RPMI7951 (cell line): ENCODE measurements around a stretch of chr5.

- RAMPAGE, long total RNA, result no peak
Observed at GRCh38 chr5:128966115-128966671, 905 bp downstream of the SLC27A6 start.

DNA sequence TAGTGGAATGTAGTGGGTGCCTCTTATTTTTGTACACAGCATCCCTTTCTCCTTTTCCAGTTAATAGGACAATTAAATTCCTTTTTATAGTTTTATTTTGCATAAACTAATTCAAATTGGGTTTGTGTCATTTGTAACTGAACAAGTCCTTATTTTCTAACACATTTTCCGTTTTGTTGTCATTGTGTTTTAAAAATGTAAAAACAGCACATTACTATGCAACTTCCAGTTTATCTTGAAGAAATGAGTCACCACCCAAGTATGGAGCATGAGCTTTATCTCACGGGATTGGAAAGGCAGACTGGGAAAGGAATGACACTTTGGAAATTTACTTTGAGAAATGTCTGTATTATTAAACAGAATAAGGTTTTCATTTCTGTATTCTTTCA, 432.9 kb downstream of the CHSY3 start:
- RAMPAGE, long total RNA, result no peak

GRCh38 chr5:130908003-130908582, 257.0 kb downstream of the HINT1 start:
- RAMPAGE, long total RNA, result no peak

GRCh38 chr5:131223862-131224337, 40.0 kb upstream of the CDC42SE2 start:
- RAMPAGE, long total RNA, result no peak

- RAMPAGE, long total RNA, result no peak
Observed at GRCh38 chr5:131225249-131225776, 38.5 kb upstream of the CDC42SE2 start.

- RAMPAGE, long total RNA, result no peak
Observed at GRCh38 chr5:131265256-131265988, 1.6 kb downstream of the CDC42SE2 start.

- RAMPAGE, long total RNA, result no peak
Observed at GRCh38 chr5:131277659-131278217, 13.9 kb downstream of the CDC42SE2 start.

DNA sequence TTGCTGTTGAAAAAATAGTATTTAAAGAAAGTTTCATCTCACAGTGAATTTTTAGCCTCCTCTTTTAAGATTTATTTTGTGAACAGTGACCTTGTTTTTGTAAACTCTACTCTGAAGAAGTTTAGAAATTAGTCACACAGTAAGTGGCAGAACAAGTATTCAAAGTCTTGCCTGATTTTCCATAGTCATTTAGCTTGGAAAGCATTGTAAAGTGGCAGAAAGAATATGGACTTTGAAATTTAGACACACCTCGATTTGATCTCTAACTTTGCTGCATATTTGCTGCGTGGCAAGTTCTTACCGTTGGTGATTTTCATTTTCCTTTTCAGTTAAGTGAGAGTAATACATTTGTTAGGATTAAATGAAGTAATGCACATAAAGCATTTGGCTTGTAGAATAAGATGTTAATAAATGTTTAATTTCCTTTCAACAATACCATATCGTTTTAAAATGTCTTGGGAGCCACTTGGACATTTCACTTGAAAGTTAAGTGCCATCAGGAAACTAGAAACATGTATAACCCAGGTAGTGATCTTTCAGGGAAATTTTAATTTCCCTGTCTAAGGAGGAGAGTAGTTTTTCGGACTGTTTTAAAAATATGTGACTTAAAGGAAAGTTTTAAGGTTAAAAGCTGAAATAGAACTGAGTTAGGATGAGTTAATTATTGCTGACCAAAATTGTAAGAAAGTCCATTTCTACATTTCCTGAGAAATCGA, 17.8 kb downstream of the CDC42SE2 start:
- RAMPAGE, long total RNA, result no peak

DNA sequence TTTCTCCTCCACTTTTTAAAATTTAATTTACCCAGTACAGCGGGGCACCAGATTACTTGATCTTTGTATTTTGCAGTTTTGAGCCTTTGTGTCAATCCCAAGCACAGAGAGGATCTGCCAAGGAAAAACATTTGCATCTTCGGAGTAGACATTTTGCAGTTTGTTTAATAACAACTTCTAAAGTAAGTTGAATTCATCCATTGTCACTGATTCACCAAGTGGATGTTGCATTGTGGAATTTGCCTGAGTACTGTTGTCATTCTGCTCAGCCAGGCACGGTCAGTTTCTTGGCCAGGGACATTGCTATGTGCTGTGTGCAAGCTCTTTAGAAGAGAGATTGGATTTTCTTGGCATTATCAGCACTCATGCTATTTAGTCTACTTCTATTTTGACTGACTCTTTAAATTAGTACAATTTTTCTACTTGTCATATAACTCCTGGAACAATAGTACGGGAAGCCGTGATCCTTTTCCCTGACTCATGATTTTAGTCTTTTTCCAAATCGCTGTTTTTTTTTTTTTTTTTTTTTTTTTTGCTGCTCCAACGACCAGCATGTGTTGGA, 129.5 kb downstream of the CDC42SE2 start:
- RAMPAGE, long total RNA, result no peak

GRCh38 chr5:131507953-131508465, 127.0 kb downstream of the RAPGEF6 start:
- RAMPAGE, long total RNA, result no peak

DNA sequence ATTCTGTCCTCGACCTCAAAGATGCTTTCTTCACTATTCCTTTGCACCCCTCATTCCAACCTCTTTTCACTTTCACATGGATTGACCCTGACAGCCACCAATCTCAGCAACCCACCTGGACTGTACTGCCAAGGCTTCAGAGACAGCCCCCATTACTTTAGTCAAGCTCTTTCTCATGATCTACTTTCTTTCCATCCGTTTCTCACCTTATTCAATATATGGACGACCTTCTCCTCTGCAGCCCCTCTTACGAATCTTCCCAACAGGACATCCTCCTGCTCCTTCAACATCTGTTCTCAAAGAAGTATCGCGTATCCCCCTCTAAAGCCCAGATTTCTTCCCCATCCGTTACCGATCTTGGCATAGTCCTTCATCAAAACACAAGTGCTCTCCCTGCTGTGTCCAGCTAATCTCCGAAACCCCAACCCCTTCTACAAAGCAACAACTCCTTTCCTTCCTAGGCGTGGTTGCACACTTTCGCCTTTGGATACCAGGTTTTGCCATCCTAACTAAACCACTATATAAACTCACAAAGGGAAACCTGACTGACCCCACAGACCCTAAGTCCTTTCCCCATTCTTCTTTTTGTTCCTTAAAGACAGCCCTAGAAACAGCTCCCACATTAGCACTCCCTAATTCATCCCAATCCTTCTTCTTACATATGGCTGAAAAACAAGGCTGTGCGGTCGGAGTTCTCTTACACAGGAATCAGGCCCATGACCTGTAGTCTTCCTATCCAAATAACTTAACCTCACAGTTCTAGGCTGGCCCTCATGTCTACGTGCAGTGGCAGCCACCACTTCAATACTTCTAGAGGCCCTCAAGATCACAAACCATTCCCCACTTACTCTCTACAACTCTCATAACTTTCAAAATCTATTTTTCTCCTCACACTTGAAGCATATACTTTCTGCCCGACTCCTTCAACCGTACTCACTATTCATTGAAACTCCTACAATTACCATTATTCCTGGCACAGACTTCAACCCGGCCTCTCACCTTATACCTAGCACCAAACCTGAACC, 59.6 kb downstream of the RAPGEF6 start:
- RAMPAGE, long total RNA, result no peak

- RAMPAGE, long total RNA, result no peak
Observed at GRCh38 chr5:131576558-131577382, 58.3 kb downstream of the RAPGEF6 start.

DNA sequence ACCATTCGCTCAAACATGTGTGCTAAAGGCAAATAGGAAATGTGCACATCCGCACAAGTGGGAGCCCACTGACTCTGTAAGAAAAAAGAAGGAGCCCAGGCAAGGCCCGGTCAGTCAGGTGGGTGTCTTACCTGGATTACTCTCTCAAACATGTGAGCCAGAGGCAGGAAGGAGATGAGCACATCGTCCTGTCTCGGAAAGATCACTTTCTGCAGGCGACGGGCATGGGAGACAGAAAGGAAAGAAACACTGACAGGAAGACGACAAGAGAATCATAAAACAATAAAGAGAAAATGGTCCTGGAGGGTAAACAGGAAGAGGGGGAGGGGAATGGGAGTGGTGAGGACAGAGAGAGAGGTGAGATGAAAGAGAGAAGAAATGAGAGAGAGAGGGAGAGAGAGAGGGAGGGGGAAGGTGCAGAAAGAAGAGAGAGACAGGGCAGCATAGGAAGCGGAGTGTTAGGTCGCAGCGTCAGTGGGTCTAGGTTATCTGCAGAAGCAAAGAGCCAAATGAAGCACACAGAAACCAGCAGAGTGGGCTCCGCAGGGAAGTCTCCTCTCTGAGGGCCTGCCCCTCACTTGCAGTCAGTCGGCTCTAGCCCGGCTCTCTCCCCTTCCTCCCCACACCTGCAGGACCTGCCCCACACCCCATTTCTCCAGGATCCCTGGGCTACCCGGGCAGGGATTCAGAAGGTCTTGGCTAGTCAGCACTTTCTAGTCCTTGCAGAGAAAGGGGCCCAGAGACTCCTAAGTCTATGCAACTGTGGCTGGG, 29.5 kb upstream of the MEIKIN start:
- RAMPAGE, long total RNA, result no peak

DNA sequence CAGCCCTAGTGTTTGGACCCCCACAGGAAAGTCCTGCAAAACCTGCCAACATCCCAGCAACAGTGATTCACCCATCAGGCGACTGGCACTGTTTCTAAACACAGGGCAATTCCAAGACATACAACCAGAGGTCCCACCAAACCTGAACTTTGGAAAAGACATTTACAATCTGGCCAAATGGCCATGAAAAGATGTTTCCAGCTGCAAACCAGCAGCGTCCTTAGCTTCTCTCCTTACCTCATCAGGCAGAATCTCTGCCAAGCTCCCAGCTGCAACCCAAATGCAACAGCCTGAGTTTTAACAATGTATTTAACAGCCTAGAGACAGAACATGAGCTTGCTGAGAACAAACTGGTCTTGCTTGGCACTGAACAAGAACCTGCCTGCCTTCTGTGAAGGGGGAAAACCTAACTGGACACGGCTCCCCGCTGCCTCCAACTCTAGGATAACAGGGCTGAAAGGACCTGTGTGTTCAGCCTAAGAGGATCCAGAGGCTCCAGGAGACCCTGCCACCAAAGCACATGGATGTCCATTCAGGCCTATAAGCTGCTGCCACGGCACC, 5.8 kb downstream of the P4HA2 start:
- RAMPAGE, long total RNA, result no peak

GRCh38 chr5:132226857-132227708, 570 bp downstream of the P4HA2 start:
- RAMPAGE, long total RNA, result no peak

GRCh38 chr5:132293503-132294326, 479 bp upstream of the SLC22A4 start:
- RAMPAGE, long total RNA, result no peak

DNA sequence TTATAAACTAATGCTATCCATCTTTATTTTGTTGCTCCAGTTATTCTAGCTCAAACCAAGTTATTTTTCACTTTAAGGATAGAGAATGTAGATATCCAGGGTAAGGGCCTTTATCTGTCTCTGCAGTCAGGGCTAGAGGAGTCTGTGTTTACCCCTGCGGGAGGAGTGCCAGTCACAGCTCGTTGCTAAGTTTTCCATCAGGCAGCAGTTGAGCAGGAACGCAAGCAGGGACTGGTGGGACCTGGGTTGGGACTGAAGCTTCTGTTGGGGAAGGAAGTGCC, 6.3 kb downstream of the SLC22A4 start:
- RAMPAGE, long total RNA, result no peak

DNA sequence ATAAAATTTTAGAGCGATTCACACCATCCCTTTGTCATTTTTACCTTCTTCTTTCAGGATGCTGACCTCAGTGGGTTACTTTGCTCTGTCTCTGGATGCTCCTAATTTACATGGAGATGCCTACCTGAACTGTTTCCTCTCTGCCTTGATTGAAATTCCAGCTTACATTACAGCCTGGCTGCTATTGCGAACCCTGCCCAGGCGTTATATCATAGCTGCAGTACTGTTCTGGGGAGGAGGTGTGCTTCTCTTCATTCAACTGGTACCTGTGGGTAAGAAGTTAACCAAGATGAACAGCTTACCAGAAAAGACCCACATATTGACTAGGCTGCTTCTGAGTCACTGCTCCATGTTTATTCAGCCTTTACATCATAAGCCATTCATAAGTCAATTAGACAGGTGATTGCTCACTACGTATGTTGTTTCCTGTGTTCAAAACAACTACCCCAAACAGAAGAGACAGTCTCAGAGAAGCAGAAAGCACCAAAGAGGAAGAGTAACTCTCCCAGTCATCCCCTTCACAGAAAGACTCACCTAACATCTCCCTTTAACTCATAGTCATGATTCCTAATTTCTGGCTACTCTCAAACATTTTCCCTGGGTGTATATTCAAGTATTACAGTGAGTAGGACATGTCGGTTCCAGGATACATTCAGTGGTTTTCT, 34.7 kb upstream of the SLC22A5 start:
- RAMPAGE, long total RNA, result no peak

DNA sequence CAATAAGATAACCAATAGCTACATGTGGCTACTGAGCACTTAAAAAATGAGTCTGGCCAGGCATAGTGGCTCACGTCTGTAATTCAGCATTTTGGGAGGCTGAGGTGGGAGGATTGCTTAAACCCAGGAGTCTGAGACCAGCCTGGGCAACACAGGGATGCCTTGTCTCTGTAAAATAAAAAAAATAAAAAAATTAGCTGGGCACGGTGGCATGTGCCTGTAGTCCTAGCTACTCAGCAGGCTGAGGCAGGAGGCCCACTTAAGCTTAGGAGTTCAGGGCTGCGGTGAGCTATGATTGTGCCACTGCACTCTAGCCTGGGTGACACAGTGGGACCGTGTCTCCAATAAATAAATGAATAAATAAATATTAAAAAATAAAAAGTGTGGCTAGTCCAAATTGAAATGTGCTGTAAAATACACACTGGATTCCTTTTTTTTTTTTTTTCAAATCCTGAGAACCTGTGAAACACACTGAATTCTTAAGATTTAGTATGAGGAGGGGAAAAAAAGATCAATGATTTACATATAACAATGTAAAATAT, 1.2 kb upstream of the SLC22A5 start:
- RAMPAGE, long total RNA, result no peak

DNA sequence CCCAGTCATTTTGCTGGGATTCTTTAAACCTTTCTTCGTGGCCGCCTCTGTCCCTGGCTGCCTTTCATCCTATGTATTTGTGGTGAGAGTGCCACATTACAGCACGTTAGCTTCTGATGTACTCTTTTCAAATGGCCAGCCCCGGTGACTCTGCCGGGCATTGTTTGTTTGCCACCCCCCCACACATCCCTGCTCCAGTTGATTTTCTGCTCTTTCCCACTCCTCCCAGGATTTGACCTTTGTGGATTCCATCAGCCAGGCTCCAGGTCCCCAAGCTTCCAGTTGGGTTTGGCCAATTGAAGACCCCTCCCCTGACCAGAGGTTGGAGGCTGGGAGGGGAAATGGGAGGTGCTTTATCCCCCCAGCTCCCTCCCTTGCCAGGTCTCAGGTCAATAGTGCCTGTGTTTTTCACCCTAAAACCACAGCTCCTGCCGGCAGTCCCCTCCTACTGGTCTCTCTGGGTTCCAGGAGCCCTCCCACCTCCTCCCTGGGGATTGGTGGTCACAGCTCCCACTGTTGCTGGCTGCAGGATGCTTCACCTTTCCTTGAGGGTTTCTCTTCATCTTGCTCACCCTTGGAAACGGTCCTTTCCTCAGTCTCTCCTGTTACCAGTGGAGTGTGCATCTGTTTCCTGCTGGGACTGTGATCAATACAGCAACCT, 34.9 kb downstream of the IRF1 start:
- RAMPAGE, long total RNA, result no peak